HCT116 (cell line): ENCODE measurements around a stretch of chr10.

DNA sequence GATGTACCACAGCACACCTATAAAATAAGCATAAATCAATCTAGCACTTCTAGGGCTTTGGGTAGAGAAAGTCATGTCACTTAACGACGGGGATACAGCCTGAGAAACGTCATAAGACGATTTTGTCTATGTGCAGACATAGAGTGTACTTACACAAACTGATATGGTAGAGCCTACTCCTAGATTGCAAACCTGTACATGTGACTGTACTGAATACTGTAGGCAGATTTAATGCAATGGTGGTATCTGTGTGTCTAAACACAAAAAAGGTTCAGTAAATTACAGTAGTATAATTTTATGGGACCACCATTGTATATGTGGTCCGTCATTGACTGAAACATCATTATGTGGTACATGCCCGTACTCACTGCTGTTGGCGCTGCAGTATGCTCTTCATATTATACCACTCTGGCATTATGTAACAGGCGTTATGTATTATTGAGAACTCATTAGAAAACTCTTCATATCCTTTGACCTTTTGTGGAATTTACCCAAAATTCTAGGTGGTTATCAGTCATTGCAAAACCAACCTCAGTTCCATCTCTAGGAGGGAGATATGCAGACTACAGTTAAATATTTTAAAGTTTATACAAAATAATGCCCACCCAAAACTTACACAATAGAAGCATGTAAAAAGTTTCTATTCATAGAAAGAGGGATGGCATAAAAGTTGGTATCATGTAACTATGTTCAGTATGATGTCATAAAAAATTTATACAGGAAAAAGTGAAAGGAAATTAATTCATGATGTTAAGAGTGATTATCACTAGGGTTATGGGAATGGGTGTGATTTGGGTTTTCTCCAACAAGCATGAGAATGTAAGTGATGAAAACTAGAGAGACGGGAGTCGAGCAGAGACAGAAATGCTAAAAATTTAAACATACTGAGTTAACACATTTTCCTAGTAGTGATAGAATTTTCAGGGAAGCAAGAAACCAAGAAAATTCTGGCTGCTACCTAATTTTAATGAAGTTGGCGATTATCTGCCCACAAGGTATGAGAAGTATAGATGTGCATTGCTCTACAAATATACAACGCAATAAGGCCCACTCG is 52.9 kb downstream of the GDI2 start:
- RRBS: no CpG with 5 or more reads among the region's 13 CpGs

GRCh38 chr10:5812002-5812612 is 1.1 kb downstream of the GDI2 start:
- RRBS: no CpG with 5 or more reads among the region's 6 CpGs

- RRBS: no CpG with 5 or more reads among the region's 11 CpGs
Measured at GRCh38 chr10:5915983-5916707, 26.1 kb downstream of the FBH1 start.

DNA sequence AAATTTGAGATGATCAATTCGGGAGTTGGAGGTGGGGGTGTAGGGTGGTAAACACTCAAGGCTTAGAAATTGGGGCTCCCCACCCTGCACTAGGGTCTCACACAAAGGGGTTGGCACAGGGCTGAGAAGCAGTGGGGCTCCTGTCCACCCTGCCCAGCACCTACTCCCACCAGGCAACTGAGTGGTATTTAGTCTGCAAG is 27.3 kb downstream of the IL2RA start:
- RRBS: no CpG with 5 or more reads among the region's 1 CpG

DNA sequence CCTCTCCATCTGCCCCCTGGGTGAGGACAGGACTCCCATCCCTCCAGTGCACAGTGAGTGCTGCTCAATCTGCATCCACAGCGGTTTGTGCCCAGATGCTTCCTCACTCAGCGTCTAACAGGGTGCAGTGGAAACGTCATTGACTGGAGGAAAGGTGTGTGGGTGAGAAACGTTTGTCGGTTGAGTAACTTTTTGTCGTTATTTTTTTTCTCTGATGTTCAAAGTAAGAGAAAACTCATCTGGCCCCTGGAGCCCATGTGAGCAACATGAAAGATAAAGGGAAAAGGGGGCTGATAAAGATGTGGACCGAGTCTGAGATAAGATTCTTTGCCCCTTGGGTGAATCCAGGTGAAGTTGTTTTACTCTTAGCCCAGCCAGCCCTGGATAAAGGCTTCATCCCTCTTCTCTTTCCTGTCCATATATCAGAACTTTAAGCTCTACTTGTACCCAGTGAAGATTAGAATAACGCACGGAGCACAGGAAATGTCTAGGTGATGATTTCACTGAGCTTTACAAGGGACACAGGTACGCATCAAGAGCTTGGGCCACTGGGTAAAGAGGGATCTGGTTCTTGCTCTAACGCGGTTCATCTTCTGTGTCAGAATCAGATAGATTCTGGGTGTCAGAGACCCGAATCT is 25.0 kb downstream of the IL2RA start:
- RRBS: no CpG with 5 or more reads among the region's 13 CpGs

GRCh38 chr10:6052484-6053134 is 9.6 kb downstream of the IL2RA start:
- RRBS: 36% methylated on average over 2 of the region's 14 CpGs

DNA sequence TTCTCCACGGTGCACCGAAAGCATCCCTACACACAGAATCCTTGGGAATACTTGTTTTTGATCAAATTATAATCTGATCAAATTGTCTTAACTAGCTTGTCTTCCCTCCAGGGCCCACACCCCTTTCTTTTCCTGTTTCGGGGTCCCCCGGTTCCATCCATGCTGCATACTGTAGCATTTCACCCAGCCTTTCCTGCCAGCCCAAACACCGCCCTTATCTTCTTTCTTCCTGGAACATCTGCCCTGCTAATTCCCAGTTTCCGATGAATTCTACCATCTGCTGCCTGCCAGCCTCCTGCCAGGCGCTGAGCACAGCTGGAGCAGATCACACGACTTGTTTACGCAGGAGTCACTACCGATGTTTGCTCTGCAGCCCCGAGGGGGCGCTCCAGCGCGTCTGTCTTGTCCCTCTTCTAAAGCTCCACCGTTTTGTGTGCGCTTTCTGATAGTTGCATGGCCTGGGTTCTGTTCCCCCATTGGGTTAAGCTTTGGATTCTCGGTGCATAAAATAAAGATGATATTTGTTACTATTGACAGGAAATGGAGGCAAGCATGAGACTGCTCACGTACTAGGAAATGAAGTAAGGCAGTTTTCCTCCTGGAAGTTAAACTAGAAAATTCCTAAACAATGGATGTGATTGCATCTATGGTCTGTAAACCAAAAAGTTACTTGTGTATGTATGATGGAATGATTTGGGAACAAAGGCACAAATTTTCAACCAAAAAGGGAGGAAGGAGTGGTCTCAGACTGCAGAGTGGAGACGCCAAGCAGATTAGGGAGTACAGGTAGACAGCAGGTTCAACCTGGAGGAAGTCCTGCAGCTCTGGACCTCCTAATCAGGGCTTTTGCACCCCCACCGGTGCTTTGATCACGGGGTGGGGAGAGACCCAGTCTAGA is 2.4 kb upstream of the RBM17 start:
- RRBS: no CpG with 5 or more reads among the region's 21 CpGs

GRCh38 chr10:6089597-6090268 is 899 bp downstream of the RBM17 start:
- RRBS: 0% methylated on average over 3 of the region's 31 CpGs

DNA sequence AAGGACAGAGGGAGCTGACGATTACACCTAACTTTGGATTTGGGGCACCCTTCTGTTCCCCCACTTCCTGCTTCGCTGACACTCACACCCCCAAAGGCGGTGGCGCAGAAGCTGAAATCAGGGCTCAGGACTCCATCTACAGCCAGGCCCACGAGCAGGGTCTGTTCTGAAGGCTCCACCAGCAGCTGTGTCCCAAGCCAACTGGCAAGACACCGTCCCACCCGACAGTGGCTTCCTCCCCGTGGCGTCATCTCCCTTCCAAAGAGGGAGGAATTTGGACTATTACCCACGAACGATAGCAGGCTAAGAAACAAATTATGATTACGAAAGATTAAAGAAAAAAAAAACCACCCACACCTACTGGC is 54.3 kb downstream of the RBM17 start:
- RRBS: no CpG with 5 or more reads among the region's 12 CpGs

- RRBS: no CpG with 5 or more reads among the region's 3 CpGs
Measured at GRCh38 chr10:6170320-6170930, 32.3 kb upstream of the PFKFB3 start.

GRCh38 chr10:6246736-6247308 is 44.1 kb downstream of the PFKFB3 start:
- RRBS: no CpG with 5 or more reads among the region's 15 CpGs

DNA sequence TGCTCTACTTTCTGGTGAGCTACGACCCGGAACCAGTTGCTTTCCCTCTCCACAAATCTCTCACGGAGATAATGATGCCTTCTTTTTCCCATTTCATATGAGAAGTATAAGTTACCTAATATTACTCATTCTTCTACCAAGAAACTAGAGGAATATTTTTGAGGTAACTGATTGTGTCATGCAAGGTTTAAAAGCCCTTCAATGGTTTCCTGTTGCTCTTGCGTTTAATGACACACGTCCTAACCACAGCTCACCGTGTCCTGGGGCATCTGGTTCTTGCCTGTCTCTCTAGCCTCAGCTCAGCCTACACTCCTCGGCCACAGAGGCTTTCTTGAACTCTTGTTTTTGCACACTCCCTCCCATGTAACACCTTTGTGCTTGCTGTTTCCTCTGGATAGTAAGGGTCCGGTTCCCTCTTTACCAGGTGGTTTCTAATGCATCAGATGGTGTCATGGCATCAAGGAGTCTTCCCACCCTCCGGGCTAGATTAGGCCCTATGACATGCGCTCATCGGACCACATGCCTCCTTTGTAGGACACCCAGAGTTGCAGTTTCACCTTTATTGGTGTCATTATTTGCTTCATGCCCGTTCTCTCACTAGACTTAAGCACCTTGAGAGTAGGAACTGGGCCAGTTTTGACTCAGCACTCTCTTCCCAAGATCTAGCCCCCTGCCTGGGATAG is 67.6 kb downstream of the PFKFB3 start:
- RRBS: 97% methylated on average over 2 of the region's 12 CpGs

DNA sequence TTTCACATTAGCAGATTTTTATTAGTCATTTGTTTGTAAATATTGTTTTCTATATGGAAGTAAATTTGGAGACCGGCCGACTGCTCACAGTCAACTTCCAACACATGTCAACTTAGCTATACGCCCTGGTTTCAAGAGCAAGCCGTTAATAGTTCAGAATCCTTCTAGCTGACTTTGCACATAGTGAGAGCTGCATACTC is 109.8 kb downstream of the PFKFB3 start:
- RRBS: no CpG with 5 or more reads among the region's 4 CpGs

GRCh38 chr10:6428042-6428423 is 152.0 kb downstream of the PRKCQ start:
- RRBS: 85% methylated on average over 3 of the region's 8 CpGs

DNA sequence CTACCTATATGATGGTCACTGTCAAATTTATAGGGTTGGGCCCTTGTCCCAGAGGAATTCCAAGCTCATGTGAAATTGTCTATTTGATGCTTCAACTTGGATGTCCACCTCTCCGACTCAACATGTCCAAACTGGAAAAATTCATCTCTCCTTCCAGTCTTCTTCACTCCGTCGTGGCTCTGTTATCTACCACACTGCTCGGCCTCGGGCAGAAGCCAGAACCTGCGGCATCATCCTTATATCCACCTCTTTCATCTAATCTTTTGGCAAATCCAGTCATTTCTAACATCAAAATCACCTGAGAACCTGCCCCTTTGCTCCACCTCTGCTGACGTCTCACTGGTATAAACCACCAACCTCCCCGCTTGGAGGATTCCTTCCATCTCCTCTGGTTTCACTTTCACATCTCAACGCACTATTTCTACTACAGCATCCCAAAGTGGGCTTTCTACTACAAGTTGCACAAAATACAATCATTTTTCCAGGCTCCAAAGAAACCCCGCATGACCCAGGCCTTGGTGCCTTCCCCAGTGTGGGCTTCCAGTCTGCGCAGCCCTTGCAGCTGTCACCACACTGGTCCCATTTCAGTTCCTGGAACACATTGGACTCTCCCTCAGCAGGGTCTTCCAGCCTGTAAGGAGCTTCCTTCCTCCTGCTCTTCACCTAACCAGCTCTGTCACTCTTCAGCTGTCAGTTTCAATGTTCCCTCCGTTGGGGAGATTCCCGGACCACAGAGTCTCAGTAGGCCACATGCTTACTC is 85.1 kb downstream of the PRKCQ start:
- RRBS: no CpG with 5 or more reads among the region's 13 CpGs

DNA sequence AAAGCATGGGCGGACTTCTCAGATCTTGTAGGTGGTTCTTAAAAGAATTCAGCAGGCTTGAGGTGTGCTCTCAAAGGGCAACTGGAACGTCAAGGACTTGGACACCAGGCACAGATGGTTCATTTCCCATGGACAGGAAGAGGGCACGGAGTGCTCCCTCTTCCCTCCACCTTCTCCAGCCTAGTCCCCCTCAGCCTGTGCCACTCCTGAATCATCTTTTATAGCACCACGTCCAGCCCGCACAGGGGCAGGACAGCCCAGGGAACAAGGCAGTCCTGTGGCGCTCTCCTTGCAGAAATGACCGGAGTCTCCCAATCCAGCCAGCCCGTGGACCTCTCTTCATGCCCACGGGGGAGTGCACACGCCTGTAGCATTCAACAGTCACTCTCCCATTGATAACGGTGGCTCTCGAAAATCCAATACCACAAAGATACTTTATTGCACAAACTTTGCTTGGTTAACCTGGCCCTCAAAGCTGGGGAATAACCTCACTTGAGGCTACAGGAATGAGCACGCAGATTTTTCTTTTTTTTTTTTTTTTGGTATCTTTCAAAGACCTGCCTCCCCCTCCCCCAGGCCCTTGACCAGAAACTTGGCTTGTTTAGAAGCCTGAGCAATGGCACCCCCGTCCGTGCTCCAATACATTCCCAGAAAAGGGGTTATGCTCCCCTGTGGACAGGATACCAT is 808 bp downstream of the PRKCQ start:
- RRBS: no CpG with 5 or more reads among the region's 15 CpGs

DNA sequence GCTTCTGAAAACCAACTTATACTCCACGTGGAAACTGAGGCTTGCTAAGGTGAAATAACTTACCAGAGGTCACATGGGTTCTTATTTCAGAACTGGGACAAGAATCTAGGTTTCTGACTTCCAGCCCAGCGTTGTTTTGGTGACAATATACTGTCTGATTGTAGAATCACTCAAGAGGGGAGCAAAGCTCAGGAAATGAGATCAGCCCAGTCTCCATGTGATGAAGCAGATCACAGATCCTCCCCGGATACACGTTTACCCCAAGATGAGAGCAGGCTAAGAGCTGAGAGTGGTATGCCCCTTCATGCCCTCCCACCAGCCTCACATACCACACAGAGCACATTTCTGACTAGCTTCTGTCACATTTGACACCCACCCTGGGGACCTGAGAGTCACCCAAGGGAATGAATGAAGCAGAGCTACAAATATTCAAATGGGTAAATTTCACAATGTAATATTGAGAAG is 27.1 kb upstream of the PRKCQ start:
- RRBS: no CpG with 5 or more reads among the region's 4 CpGs

DNA sequence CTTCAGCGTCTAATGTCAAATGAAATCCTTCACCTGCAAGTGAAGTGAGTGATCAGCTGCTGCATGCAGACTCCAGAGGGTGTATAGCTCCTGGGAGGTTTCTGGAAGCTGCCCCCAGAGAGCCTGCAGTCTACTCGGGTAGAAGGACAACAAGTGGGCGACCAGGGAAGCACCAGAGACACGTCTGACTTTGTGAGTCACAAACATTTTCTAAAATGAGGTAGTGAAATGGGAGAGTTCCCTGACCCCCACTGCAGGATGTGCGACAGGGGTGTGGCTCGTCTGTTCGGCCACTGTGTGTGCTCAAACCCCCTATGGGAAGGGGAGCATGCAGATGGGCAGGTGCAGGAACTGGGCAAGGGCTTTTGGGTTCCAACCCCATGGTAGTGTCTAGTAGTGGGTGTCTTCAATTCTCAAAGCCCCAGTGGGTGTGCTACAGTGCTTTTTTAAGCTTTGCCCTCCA is 177.1 kb upstream of the PRKCQ start:
- RRBS: no CpG with 5 or more reads among the region's 7 CpGs

DNA sequence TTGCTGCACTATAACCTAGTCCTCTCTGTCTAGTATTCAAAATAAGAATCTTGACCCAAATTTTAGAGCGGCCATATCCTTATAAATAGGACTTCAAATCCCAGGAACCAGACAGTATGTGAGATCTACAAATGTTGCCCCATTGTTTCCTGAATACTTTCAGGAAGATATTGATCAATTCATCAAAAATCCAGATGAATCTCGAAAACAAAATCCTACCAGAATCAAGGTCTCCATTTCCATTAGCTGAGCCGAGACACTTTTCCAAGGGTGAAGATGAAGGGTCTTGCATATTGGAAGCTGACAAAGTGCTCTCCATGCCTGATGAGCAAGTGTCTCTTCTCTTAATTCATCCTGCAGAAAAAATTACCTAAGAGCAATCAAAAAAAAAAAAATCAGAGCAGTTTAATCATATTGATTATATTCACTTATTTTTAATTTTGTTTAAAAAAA is 29.2 kb downstream of the SFMBT2 start:
- RRBS: no CpG with 5 or more reads among the region's 3 CpGs

- RRBS: no CpG with 5 or more reads among the region's 6 CpGs
Measured at GRCh38 chr10:7388618-7389040, 22.2 kb downstream of the SFMBT2 start.